H4 (cell line): Measurements from ENCODE around the genes GOLGA8H and SCG5.

- RAMPAGE, long total RNA: no peak
These were observed 1.9 kb downstream of the ENTREP2 start for GRCh38 chr15:29568963-29569162.

DNA sequence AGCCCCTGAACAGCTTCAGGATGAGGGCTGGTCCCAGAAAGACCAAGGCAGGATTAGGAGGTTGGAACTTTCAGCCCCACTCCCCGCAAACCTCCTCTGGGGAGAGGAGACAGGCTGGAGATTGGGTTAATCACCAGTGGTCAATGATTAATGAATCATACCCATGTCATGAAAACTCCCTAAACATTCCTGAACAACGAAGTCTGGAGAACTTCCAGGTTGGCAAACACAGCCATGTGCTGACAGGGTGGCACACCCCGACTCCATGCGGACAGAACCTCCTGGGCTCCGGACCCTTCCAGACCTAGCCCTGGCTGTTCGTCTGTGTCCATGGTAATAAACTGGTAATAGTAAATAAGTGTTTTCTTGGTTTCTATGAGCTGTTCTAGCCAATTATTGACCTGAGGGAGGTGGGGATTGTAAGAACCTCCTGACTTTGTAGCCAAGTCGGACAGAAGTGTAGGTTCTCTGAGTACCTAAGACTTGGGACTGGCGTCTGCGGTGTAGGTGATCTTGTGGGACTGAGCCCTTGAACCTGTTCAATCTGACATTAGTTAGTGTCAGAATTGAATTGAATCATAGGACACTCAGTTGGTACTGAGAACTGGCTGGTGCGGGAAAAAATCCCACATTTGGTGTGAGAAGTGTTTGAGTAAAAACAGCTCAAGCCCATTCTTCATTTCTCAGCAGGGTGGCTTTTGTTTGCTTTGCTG is 100.3 kb upstream of the ENTREP2 start:
- RAMPAGE, long total RNA: no peak

DNA sequence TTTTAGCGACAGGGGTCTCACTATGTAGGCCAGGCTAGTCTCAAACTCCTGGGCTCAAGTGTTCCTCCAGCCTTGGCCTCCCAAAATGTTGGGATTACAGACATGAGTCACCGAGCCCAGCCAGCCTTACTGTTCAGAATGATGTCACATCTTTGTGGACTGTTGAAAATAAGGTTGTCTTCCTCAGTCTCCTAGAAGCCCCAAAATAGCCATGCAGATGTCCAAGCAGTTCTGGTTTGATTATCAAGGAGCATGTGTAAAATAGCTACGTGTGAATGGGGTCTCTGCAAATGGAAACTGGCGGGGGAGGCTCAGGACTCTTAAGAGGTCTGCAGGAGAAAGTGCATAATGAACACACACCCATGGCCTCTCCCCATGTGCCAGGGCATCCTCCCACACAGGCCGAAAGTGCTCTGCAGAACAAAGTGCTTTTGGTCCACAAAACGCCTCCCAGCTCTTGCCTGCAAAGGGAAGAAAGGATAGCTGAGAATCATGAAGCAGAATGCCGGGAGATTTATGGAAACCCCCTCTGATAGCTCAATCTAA is 105.9 kb upstream of the ENTREP2 start:
- RAMPAGE, long total RNA: no peak

- RAMPAGE, long total RNA: no peak
These were observed 1.4 kb downstream of the TJP1 start for GRCh38 chr15:29820833-29821241.

GRCh38 chr15:29885225-29885685 is 63.0 kb upstream of the TJP1 start:
- RAMPAGE, long total RNA: no peak

DNA sequence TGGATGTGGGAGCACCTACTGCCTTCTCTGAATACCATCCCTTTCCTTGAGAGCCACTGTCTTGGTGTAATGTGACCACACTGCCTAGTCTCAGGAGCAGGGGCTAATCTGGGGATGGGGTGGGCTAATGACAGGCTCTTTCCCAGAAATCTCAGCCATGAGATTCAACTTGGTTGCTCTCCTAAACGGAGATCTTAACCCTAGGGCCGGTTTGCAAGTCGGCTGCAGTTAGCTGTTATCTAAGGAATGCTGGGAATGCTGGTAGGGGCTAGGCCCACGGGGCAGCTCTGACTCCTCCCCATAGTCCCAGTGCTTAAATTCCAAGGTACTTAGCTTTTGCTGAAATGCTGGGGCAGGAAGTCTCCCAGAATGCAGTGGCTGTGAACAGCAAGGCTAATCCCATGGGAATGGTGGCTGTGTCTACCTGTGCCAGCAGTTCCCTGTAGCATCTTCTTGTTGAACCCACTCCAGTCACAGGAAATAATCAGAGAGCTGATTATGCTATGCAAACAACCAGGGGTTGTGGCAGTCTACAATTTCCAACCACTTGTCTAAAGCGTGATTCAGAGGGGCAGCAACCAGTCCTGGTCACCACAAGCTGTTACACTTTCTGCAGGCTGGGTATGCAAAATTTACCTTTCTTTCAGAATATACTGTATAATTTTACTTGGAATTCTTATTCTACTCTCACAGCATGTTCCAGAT is 102.5 kb upstream of the TJP1 start:
- RAMPAGE, long total RNA: no peak

- RAMPAGE, long total RNA: no peak
These were observed at the start of gene GOLGA8H for GRCh38 chr15:30603896-30604281. Gene GOLGA8H (plus strand): TSS chr15:30604028.

DNA sequence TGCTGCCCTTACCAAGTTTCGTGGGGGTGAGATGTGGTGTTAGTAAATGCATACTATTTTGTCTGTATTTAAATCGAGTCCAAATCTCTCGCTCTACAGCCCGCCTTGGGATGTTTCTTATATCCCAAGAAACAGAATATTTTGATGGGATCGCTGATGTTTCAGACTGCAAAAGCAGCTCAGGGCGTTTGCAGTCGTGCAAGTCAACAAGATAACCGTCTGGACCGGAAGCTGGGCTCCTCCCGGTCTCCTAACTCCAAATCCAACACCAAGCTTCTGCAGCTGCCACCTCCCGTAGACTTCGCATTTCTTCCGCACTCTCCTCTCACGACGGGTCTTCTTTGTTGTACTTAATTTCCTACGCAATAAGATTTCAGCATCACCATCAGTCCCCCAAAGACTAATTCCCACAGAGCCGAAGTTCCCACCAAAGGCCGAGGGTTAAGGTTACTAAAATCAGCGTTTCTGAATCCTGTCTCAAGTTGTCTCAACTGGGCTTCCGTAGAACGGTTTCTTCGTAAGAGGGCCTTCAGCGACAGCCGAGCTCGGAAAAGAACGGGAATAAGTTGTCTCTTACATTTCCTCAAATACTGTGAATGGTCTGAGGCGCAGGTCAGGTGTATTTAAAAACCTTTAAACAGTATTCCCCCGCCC is 21.6 kb downstream of the GOLGA8H start:
- RAMPAGE, long total RNA: no peak

- RAMPAGE, long total RNA: no peak
These were observed 112.5 kb upstream of the FAN1 start for GRCh38 chr15:30791209-30791718.

GRCh38 chr15:30961797-30962867 is 29.3 kb downstream of the MTMR10 start:
- RAMPAGE, long total RNA: no peak

DNA sequence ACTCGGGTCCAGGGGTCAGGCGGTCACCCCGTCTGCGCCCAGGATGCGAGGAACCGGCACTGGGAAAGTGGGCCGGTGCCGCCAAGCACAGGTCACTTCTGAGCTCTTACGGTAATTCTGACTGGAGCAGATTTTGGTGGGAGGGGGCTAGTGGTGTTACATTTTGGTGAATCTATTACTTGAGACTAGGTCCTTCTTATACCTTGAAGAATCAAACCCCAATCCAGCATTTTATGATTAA is 623 bp upstream of the MTMR10 start:
- RAMPAGE, long total RNA: no peak

DNA sequence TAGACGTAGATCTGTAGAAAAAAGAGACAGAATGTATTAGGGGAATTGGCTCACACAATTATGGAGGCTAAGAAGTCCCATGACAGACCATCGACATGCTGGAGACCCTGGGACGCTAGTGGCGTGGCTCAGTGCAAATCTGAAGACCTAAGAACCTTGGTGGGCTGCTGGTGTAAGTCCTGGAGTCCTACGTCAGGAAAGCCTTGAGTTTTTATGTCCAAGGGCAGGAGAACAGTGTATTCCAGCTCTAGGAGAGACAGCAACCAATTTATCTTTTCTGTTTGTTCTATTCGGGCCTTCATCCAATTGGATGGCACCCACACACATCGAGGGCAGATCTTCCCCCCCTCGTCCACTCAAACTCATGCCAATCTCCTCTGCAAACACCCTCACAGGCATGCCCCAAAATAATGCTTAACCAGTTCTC is 102.3 kb upstream of the TRPM1 start:
- RAMPAGE, long total RNA: no peak

DNA sequence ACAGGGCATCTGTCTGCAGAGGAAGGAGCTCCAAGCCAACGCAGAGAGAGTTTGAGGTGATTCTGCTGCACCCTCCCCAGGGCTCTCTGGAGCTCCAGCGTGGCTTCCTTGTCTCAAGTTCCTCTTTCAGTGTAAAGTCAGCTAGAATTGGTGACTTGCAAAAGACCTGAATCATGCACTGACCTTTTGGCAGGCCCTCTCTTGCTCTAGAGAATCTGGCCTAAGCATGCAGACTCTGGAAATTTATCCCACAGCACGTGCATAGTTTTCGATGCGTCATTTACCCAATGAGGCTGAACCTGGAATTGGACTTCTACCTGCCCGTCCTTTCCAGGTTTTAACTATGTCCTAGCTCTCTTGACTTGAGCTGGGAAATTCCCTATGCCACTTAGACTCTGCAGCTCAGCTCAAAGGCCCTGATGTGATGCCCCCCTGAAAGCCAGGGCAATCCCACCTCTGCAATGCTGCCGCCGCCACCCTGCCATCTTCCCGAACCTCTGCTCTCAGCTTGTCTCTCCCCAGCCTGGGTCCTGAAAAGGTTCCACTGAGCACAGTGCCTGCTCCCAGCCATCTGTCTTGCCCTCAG is 63.3 kb upstream of the KLF13 start:
- RAMPAGE, long total RNA: no peak

- RAMPAGE, long total RNA: no peak
These were observed 23.2 kb upstream of the KLF13 start for GRCh38 chr15:31303505-31303704.

GRCh38 chr15:31368674-31368894 is 41.9 kb downstream of the KLF13 start:
- RAMPAGE, long total RNA: no peak

DNA sequence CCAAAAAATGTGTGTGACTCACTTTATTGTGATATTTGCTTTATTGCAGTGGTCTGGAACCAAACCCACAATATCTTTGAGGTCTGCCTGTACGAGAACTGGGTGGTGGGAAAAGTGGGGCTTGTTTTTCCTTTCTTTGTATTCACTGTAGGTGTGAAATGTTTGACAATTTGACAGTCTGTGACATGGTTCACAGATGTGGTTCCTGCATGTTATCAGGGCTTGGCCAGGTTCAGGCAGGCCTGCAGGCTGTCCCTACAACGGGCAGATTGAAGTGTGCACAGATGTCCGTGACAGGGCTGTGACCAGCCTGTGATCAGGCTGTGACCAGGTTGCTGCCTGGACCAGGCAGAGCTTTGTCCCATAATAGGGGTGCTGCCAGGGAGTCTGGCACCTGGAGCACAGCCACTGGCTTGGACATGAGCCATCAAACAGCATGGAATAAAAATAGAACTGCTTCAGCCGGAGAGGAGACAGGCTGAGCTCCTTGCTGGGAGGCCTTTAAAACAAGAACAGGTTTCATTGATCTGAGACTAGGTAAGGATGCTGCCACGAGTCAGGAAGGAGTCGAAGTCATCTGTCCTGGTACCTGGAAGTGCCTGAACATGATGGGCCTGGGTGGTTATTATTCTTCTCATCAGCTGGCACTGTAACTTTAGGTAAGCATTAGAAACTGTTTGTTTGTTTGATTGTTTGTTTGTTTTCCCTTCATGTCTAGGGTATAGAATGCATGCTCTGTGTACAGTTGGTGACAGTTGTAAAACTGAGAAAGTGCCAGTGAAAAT is 61.1 kb downstream of the KLF13 start:
- RAMPAGE, long total RNA: no peak

- RAMPAGE, long total RNA: no peak
These were observed 34.5 kb upstream of the OTUD7A start for GRCh38 chr15:31904987-31905400.

- RAMPAGE, long total RNA: no peak
These were observed at the start of gene SCG5 for GRCh38 chr15:32641291-32642185. Gene SCG5 (plus strand): TSS chr15:32641710.

DNA sequence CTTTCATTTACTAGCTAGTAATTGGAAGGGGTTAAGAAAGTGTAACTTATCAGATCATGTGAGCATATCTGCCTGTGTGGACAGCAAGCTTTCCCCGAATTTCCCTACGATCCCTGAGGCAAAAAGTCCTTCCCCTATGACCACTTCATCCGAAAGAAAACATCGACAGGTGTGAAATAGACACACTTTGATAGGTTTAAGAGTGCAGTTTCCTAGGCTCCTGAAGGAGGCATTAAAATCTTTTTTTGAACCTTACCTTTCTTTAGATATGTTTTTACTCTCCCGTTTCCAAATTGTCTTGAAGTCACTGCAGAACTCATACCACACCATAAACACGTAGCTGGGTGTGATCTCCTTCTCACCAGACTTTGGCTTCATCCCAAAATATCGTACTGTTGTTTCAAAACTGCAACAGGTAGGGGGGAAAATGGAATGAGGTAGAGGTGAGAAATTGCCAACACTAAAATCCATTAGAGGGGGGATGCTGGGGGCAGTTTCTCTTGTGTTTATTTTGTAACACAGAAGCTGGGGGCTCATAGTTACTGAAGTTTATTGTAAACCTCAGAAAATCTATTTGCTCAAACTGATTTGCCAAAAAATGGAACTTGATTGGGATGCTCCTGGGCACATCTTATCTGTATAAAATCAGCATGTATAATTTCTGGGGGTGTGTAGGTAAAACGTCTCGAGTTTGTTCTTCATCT is 80.9 kb downstream of the GREM1 start:
- RAMPAGE, long total RNA: no peak

DNA sequence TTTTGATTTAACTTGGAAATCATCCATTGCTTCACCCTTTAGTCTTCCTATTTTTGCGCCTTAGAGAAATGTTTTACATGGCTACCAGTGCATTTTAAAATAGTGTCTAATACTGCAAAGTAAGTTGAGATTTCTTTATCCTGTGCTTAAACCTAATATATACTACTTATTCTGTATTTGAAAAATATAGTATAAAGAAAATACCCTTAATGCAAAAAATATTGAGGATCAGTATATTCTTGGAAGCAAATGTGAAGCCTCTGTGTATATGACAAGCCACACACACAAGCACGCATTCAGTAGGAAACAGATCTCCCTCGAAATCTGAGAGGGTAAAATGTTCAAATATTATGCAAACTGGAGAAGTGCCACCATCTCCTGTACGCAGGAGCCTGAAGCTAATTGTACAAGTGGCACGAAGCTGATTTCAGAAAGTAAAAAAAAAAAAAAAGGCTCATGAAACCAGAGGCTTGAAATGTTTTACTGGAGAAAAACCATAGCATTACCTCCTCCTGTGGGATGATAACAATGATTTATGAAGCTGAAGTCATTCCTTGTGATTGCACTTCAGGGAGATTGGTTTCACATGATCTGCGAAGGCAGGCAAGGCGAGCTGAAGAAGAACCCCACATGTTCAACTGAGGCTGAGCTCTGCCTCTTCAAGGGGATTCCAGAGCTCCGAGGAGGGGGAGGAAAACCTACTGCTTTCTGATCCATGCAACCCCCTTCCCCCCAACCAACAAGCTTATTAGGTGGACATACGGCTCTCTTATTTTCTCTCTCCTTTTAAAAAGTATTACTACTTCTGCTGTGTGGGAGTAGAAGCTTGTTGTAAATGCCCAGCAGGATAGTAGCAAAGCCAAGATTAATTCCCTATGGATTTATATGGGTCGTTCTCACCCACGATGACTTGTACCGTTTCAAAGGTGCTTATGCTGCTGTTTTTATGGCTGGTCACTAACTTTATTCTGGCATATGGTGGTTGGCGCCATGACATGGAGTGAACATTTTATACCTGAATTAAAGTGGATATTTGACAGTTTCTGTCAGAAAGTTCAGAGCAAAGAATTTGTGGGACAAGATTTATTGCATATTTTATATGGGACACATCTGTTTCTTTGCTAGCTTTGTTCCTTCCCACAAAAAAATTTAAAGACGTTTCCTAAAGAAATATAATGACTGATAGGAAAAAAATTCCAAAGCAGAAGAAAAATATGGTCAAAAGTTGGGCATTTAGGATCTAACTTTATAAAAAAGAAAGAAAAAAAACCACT is 101.1 kb downstream of the GREM1 start:
- RAMPAGE, long total RNA: no peak